Mesangial cell (primary cell): ENCODE results near the gene ZNF143.

DNA sequence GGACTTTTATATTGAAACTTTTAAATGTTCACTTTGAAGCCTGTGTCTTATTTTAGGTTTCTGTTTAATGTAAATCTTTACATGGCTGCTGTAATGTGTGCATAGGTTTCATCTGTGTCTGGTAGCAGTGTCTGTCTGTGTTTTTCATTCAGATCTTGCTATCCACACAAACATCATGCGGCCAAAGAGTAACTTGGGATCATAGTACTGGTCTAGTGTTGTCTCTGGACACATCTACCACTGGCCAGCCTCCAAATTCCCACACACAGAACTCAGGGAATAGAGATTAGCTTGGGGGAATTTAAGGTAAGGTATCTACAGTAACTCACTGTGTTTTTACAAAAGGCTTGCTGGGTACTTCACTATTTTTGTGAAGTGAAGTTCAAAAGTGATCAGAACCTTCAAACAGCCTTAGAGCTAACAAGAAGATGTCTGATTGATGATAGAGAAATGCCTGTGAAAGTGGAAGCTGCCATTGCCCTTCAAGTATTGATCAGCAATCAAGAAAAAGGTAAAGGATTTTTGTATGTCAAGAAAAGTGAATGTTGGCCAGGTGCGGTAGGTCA lies 32.0 kb upstream of the ZNF143 start:
- RAMPAGE, long total RNA = no peak

DNA sequence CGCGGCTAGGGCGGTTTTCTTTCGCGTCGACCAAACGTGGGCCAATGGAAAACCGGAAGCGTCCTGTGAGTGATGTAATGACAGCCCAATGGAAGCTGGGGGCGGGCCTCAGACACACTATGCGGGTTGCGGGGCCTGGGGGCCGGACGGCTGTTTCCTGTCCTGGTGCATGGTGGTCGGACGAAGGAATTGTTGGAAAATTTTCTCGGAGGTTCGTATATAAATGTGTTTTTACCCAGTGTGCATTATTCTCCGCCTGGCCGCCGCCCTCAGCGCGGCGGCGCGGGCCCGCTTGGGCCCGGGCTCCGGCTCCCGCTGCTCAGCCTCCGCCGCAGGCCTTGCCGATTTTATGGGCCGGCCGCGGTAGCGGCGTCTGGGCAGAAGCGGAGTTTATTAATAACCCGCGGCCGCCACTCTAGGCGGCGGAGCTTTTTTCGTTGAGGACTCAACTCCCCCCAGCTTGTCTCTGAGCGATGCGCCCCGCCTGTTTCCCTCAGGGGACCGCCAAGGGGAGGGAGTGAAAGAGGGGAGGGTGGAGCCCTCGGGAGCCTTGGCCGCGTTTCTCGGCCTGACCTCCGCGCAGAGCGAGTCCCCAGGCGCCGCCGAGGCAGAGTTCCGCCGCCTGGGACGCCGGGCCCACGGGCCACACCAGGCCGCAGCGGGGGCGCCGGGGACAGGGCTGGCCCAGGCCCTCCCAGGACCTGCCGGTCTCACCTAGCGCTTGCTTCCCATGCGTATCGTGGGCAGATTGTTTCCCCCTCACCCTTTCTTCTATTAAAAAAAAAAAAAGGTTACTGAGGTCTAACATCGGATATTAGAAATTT lies at the start of gene ZNF143:
Gene ZNF143, plus strand, starts transcription at position 147 of the 824 bp plus-strand sequence.
- RAMPAGE, long total RNA = start-site peak on the plus strand centred at position 157 of the sequence, 17 bp wide, 142 reads

DNA sequence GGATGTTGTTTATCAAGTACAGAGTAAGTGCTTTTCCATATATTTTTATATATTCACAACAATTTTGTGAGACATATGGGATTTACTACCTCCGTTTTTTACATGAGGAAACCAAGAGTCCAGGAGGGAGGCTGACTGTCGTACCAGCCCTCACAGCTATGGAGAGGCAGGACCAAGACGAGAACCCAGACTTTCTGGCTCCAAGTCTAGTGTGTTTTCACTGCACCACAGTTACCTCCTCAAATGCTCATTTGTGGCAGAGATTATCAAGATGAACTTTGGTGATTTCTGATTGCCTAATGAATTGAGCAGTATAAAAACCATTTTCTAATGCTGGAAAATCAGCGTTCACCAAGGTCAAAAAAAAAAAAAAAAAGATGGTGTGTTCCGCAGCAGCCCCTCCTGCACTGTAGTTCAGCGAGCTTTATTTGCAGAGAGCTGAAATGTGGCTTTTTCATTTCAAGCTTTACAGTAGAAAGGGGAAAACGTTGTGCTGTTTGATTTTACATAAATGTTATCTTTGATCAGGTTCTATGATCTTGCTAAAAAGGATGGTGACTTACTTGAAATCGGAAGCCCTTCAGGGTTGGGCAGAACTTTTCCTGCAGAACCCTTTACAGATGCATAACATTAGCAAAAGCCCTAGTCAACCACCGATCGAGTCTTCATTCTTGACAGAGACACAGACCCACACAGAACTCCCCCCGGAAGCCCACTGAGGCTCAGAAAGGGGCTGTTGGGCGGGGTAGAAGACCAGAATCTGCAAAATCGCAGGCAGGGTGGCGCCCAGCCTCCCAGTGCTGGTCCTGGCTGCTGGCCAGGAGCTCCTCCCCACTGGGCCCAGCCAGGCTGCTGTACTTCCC lies 44.6 kb upstream of the WEE1 start:
- RAMPAGE, long total RNA = no peak

DNA sequence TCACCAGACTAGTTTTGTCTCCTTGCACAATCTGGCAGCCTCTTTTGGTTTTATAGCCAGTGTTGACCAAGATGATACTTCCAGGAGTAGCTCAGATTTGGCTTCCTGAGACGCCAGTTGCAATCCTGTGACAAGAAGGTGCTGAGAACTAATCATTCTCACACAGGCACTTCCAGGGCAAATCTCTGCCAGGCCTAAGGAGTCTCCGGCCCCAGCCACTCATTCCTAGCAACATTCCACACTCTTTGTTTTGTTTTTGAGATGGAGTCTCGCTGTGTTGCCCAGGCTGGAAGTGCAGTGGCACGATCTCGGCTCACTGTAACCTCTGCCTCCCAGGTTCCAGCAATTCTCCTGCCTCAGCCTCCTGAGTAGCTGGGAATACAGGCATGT lies 38.0 kb upstream of the WEE1 start:
- RAMPAGE, long total RNA = no peak

DNA sequence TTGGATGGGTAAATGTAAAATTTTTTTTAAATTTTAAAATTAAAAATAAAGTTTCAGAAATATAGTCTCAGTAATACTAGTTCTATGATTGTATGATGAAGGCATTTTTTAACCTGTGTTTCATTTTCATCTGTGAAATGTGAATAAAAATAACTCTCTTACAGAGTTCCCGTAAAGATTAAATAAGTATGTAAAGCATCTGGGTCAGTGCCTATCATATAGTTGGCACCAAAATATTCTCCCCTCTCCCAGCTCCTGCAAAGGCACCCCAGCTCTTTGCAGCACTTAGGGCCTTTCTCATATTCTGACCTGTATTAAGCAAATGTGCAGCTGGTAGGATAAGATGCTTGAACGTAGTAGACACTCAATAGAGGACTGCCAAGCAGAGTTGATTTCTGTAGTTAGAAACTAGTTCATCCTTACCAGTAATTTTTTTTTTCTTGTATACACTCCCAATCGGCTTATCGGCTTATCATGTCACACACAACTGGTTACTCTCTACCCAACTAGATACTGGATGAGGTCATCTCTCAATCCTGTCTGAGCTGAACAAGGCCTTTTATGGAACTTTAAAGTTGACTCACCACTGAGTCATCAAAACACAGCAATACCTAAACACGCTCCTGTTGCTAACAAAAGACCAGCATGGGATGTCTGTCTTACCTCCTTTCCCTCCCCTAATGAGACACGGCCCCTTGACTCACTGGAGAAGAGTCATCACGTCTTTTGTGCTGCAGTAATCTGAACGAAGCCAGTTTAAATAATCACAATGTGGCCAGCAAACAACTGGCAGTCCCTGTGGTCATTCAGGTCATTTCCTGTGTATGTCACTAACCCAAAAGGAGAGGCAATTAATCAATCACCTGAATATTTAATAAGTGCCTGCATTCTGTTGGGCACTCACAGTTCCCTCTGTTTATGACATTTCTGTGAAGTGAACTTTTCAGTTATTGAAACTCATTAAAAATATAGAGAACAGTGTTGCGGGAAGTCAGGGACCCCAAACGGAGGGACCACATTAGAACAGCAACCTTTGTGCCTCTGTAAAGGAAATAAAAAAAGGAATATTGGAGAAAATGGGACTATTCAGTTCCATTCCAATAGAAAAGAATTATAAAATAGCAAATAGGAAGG lies 7.5 kb upstream of the WEE1 start:
- RAMPAGE, long total RNA = no peak

GRCh38 chr11:9574757-9575288 lies 1.4 kb downstream of the WEE1 start:
- RAMPAGE, long total RNA = no peak

GRCh38 chr11:9586365-9587008 lies 13.0 kb downstream of the WEE1 start:
- RAMPAGE, long total RNA = no peak

GRCh38 chr11:9626483-9627271 lies 37.2 kb upstream of the SWAP70 start:
- RAMPAGE, long total RNA = no peak

GRCh38 chr11:9681272-9682266 lies 17.7 kb downstream of the SWAP70 start:
- RAMPAGE, long total RNA = no peak

- RAMPAGE, long total RNA = no peak
Observed at GRCh38 chr11:10118743-10119173, 175.3 kb downstream of the SBF2 start.

- RAMPAGE, long total RNA = no peak
Observed at GRCh38 chr11:10138196-10138923, 155.7 kb downstream of the SBF2 start.

- RAMPAGE, long total RNA = no peak
Observed at GRCh38 chr11:10164728-10165360, 129.2 kb downstream of the SBF2 start.

GRCh38 chr11:10307924-10308505 lies 3.1 kb downstream of the ADM start:
- RAMPAGE, long total RNA = no peak

GRCh38 chr11:10308952-10309759 lies 4.3 kb downstream of the ADM start:
- RAMPAGE, long total RNA = no peak

GRCh38 chr11:10326274-10326805 lies 21.5 kb downstream of the ADM start:
- RAMPAGE, long total RNA = no peak

DNA sequence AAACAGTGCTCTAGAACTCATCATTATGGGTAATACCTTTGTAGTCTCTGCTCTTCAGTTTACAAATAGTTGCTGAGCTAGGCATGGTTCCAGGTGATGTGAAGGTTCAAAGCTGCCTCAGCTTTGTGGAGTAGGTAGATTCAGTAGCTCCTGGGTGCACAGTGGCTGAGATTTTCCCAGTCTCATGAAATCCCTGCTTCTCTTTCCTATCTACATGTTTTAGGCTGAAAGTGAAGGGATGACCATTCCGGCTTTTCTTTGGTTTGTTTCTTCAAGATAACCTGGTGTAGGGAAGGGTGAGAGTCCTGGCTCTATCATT lies 21.9 kb downstream of the ADM start:
- RAMPAGE, long total RNA = no peak

GRCh38 chr11:10406895-10407420 lies 48.1 kb upstream of the AMPD3 start:
- RAMPAGE, long total RNA = no peak

DNA sequence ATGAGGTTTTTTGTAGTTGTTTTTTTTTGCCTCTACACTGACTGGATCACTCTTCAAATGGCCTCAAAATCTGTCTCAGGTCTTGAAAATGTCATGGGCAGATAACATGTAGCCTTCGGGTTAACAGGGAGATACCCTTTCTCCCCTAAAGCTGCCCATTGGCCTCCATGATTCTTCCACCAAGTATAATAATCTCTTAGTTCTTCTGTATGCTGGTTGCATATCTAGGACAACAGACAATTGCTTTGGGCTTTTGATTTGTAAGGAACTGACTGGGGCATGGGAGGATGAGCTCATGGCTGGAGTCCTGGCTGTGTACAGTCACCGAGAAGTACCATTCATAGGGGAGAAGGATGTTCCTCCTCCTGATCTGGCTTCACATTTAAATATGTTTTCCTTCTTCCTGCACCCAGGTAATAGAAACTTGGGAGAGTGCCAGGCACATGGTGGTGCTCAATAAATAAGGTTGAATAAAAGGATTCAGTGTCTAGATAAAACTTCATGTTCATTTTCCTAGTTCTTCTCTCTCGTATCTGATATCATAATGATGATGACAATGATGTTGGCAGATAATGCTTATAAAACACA lies 2.8 kb upstream of the AMPD3 start:
- RAMPAGE, long total RNA = no peak

GRCh38 chr11:10558203-10558594 lies 10.3 kb downstream of the LYVE1 start:
- RAMPAGE, long total RNA = no peak

DNA sequence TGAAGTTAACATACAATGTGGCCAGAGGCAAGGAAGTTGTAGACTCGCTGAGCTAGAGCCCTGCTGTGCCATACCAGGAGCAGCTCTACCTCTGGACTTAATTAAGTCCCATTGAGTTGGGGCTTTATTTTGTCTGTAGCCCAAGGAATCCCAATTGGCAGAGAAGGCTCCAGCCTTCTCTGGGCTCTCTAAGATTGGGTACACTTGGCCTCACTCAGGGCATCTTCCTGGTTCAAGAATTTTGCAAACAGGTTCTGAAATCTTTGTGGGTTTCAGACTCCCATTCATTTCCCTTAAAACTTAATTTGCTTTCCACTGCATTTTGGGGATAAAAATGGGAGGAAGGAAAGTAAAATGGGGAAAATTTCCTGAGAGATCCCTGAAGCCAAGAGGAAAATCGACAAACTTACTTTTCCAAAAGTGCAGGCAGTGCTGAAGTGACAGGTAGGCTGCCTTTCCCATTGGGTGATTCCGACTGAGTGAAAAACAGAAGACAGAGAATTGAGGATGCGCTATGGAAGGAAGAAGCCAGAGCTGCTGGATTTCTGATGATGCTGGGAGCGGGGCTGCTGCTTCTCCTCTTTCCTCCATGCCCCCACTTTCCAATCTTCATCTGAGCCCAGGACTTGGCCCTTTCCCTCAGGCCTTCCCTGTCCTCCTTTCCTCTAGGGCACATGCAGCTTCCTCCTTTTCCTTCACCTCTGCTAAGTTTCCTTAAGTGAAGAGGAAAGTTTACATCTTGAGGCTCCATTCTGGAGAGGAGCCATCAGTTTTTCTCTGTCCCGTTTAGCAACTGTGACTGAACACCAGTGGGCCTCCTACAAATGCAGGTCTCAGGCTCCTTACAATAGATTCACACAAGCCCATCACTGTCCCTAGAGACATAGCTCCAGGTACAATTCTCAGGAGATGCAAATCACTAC lies 22.9 kb upstream of the LYVE1 start:
- RAMPAGE, long total RNA = no peak